ENCODE measurements around the genes FCAR, RPL28 and ZNF580.

GRCh38 chr19:54855266-54855773, 5.1 kb downstream of the KIR3DL2 start:
- RRBS = no CpG with 5 or more reads among the region's 6 CpGs

DNA sequence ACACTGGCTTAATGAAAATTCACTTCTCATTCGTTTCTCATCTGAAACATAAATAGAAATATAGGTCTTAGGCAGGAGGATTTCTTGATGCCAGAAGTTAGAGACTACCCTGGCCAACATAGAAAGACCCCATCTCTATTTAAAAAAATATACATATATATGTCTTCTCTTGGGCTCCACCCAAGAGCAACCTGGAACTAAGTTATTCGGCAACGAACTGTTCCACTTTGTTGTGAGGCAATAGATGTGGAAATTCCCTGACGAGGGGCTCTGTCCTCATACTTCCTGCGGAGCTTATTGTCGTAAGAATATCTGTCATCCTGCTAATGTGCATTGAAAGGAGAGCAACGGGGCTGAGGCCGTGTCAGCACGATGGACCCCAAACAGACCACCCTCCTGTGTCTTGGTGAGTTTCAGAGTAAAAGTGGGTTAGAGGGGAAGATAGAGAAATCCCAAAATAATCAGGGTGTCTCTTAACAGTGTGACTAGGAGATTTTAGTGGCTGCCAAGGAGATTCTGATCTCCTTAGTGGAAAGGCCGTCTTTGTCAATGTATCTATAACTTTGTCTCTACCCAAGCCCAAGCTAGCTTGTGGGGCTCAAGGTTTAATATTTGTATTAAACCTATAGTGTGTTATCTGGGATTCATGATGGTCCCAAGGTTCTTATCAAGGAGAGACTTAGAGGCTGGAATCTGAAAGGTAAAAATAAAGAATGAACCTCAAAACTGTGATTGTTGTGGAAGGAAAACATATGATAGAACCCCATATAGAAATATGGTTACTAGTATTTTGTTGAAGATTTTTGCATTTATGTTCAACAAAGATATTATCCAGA, at the start of gene FCAR:
Gene FCAR (plus strand): TSS at position 318 of the 836 bp plus-strand sequence.
- RRBS = no CpG with 5 or more reads among the region's 10 CpGs

GRCh38 chr19:55070972-55071526, 4.6 kb upstream of the EPS8L1 start:
- RRBS = no CpG with 5 or more reads among the region's 10 CpGs

- RRBS = 1% methylated on average over 7 of the region's 40 CpGs
Observed at GRCh38 chr19:55115941-55117029, 1.2 kb downstream of the PPP1R12C start.

DNA sequence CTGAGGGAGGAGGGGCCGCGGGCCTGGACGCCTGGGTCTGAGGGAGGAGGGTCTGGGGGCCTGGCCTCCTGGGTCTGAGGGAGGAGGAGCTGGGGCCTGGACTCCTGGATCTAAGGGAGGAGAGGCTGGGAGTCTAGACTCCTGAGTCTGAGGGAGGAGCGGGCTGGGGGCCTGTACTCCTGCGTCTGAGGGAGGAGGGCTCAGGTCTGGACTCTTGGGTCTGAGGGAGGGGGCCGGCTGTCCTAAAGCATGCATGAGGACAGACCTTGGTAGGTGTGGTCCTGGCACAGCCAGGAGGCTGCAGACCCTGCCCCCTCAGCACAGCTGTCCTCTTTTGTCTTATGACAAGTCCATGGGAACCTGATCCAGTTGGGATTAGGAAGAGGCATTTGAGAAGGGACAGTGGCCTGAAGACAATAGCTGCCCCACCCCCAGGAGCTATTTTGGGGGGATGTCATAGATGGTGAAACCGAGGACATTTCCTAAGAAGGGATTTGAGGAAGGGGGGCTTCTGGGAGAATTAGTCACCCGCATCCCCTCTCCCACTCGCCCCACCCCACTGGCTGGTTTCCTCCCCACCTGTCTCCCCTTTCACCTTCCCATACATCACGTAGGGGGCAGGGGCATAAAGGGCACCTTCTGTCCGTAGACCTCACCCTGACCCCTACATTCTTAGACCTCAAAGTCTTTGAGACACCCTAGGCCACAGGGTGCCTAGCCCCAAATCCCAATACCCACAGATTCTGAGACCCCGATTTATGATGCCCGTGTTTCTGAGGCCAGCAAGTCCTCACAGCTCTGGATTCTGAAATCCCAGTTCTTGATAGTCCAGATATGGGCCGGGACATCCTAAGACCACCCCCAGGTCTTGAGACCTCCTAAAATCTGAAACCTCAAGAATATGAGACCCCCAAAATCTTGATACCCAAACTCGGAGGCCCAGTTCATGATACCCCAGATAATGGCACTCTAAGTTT, 984 bp downstream of the TNNT1 start:
- RRBS = no CpG with 5 or more reads among the region's 15 CpGs

- RRBS = no CpG with 5 or more reads among the region's 13 CpGs
Observed at GRCh38 chr19:55149492-55150175, 628 bp upstream of the TNNT1 start.

GRCh38 chr19:55156175-55157331, 979 bp downstream of the TNNI3 start:
- RRBS = no CpG with 5 or more reads among the region's 68 CpGs

DNA sequence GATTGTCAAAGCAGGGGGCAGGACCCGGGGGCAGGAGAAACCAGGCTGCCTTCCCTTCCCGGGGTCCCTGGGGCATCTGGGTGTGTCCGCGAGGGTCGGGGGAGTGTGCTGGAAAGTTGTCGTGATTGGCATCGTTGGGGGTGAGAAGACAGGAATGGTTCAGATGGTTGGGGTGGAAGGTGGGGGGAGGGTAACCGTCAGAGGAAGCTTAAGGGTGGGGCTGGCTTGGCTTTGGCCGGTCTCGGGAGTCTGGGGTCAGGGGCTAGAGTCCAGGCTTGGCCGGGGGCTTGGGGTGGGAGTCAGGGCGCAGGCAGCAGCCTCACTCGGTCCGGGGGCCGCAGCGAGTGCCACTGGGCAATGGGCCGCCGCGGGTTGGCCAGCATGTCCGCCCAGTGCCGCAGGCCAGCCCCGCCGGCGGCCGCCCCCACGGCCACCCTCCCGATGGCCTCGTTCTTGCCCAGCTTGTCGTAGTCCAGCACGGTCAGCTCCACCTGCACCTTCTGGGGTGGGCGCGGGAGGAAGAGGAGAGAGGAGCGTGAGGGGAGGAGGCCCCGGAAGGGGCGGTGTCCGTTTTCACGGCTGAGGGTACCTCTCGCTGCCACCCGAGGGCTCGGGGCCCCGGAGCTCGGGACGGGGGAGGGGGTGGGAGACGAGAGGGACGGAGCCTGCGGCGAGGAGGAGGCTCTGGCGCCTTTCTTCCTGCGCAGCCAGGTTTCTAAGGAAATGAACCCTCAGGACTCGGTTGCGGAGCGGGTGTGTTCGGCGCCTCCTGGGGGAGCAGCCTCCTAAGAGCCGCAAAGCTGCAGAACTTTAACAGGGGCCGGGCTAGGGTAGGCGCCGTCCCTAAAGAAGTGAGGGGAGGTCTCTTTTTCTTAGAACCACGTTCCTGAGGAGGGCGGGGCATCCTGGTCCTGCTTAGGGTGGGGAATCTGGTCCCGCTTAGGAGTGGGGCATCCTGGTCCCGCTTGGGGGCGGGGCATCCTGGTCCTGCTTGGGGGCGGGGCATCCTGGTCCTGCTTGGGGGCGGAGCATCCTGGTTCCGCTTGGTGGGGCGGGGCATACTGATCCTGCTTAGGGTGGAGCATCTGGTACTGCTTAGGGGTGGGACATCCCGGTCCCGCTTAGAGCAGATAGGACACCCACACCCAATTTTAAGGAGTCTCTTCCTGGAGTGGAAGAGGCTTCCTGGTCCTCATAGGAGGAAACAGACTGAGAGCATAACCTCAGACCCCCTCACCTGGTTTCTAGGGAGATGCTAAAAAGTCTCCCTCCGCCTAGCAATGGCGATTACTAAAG, 6.5 kb downstream of the SYT5 start:
- RRBS = 2% methylated on average over 22 of the region's 71 CpGs

DNA sequence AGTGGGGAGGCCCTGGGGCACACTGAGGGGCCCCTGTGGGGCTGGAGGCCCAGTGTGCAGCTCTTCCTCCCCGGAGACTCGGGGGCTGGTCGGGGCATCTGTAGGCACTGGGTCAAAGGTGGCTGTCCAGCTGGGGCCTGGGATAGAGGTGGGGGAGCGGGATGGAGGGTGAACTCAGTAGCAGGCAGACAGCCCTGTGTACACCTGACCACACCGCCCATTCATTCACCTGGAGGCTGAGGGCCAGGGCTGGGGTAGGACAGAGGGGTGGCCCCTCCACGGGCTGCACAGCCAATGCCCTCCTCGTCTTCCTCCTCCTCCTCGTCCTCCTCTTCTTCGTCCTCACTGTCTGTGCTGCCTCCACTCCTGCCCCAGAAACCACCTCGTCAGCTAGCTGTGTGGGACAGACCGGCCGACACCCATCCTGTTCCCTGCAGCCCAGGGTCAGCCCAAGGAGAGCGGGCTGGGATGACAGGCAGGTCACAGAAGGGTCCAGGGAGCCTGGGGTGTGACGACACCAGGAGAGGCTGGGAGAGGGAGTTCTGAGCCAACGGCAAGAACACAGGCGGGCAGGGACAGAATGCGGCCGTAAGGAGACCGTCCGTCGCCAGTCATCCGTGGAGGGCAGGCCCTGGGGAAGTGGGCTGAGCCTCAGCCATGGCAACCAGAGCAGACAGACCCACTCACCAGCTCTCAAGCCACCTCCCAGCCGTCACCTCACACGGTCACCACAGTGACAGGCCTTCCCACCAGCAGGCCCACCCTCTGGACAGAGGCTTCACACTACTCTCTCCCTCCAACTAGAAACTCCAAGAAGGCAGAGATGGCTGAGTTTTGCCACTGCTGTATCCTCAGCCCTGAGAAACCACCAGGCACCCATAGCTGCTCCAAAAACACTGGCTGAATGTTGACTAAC, 3.5 kb upstream of the TMEM86B start:
- RRBS = no CpG with 5 or more reads among the region's 24 CpGs

DNA sequence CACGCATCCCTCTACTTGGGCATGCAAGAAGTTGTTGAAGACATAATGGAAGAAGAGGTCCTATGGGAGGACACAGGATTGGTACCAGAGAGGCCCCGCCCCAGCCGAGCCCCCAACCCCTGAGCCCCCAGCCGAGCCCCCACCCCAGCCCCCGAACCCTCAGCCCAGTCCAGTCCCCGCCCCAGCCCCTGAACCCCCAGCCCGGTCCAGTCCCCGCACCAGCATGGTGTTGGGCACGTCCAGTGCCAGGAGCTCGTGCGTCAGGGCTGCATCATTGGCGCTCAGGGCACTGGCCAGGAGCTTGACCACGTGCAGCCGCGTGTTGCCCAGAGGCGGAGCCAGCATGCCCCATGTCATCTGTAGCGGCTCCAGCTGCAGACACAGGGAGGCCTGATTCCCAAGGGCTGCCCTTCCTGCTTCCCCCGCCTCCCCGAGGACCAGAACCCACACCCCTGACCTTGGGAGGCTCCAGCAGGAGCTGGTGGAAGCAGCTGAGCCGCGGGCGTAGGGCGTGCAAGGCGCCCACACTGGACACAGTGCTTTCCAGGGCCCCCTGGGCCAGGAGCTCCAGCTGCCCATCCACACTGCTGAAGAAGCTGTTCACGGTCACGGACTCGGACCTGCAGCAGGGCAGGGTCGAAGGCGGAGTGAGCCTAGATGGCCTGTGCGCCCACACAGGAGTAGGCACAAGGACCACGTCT, 12.6 kb upstream of the TMEM86B start:
- RRBS = no CpG with 5 or more reads among the region's 31 CpGs

DNA sequence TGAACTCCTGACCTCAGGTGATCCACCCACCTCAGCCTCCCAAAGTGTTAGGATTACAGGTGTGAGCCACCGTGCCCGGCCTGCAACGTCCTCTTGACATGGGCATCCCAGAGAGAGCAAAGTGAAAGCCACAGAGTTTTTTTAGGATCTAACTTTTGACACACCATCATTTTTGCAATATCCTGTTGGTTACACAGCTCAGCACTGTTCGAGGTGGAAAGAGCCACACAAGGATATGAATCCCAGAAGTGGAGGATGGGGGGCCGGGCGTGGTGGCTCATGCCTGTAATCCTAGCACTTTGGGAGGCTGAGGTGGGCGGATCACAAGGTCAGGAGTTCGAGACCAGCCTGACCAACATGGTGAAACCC, 6.6 kb upstream of the TMEM150B start:
- RRBS = no CpG with 5 or more reads among the region's 8 CpGs

- RRBS = 0% methylated on average over 1 of the region's 16 CpGs
Observed at GRCh38 chr19:55333629-55334324, 5.9 kb upstream of the KMT5C start.

GRCh38 chr19:55369144-55369926, 928 bp downstream of the IL11 start:
- RRBS = 2% methylated on average over 57 of the region's 86 CpGs

GRCh38 chr19:55385241-55386158, at the start of gene RPL28:
RPL28 (plus strand) TSS chr19:55385932.
- RRBS = 1% methylated on average over 10 of the region's 75 CpGs

DNA sequence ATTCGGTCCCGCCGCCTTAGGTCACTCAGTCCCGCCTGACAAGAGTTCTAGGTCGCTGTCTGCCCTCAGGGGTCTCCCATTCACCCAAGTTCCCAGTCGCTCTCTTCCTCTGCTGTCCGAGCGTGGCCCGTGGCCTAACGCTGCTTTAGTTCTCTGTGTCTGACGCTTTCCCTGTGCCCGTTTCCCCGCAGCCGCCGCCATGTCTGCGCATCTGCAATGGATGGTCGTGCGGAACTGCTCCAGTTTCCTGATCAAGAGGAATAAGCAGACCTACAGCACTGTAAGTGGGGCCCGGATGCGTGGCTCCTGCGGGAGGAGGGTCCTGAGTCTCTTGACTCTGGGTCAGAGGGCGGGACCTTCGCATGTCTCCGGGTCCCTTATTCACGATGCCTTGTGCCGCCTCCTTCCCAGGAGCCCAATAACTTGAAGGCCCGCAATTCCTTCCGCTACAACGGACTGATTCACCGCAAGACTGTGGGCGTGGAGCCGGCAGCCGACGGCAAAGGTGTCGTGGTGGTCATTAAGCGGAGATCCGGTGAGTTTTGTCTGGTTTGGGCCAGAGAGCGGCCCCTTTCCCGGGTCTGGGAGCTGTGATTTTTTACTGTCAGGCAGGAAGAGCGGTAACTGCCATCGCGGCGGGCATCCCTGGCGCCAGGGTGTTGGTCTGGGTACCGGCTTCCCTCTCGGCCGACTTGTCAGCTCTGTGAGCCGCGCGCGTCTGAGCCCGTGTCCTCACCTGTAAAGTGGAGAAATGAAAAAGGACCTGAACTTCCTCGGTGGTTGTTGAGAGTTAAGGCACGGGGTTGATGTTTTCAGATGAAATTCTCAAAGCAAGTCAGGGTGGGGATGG, 652 bp downstream of the RPL28 start:
- RRBS = 1% methylated on average over 13 of the region's 54 CpGs

GRCh38 chr19:55401517-55402031, 6.0 kb downstream of the UBE2S start:
- RRBS = 89% methylated on average over 4 of the region's 22 CpGs

DNA sequence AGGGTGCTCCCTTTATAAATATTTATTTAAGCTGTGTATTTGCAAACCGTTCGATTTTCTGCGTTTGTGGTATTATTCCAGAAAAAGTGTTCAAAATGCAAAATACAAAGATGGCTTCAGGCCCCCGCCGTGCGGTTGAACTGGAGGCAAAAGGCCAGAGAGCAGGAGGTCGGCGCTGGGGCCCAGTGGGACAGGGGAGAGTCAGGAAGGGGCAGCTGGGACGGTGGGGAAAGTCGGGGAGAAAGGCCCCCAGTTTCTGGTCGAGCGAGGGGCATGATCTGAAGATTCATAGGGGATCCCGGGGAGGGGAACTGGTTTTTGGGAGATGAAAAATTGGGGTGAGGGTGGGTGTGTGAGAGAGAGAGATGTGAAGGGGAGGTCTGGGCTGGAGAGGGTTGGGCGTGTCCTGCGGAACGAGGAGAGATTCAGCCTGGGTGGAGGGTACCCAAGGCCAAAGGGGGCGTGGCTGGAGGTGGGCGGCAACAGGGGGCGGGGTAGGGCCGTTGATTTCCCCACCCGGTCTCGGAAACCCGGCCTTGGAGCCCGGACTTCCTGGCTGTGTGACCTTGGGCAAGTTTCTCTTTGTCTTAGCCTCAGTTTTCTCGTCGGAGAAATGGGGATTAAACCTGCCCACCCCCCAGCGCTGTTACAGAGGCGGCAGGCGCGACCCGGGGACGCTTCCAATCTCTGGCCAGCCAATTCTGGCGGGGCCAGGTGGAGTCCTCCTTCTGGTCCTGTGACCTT, 594 bp downstream of the ISOC2 start:
- RRBS = 2% methylated on average over 6 of the region's 33 CpGs

GRCh38 chr19:55493041-55493956, 5.1 kb downstream of the SSC5D start:
- RRBS = no CpG with 5 or more reads among the region's 48 CpGs

- RRBS = no CpG with 5 or more reads among the region's 6 CpGs
Observed at GRCh38 chr19:55607075-55607542, 1.7 kb downstream of the ZNF865 start.

- RRBS = 3% methylated on average over 32 of the region's 74 CpGs
Observed at GRCh38 chr19:55640877-55641653, at the start of gene ZNF580. ZNF580 (plus strand) TSS chr19:55641002.